Metastatic Pancreatic Carcinoma in the Ovary (tissue), 1 donor: ENCODE results near the genes FOXD4L1 and DDX18.

GRCh38 chr2:113219812-113220480 lies 46.2 kb downstream of the PSD4 start:
- PRO-cap = bidirectional peak, plus-strand start at chr2:113220190, minus-strand start at chr2:113220101

DNA sequence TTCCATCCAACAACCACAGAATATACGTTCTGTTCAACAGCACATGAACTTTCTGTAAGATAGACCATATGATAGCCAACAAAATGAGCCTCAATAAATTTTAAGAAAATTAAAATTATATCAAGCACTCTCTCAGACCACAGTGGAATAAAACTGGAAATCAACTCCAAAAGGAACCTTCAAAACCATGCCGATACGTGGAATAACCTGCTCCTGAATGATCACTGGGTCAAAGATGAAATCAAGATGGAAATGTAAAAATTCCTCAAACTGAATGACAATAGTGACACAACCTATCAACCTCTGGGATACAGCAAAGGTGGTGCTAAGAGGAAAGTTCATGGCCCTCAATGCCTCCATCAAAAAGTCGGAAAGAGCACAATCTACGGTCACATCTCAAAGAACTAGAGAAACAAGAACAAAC lies 8.4 kb upstream of the FOXD4L1 start:
- PRO-cap = no peak

GRCh38 chr2:113498284-113498941 lies at the start of gene FOXD4L1:
Gene FOXD4L1, plus strand, starts transcription at chr2:113498665.
- PRO-cap = no peak

GRCh38 chr2:113541032-113541701 lies 42.7 kb downstream of the FOXD4L1 start:
- PRO-cap = unidirectional peak, plus-strand start at chr2:113541471; unidirectional peak, plus-strand start at chr2:113541520

GRCh38 chr2:113877455-113877890 lies 12.4 kb upstream of the ACTR3 start:
- PRO-cap = no peak

GRCh38 chr2:113881707-113882031 lies 8.2 kb upstream of the ACTR3 start:
- PRO-cap = no peak

DNA sequence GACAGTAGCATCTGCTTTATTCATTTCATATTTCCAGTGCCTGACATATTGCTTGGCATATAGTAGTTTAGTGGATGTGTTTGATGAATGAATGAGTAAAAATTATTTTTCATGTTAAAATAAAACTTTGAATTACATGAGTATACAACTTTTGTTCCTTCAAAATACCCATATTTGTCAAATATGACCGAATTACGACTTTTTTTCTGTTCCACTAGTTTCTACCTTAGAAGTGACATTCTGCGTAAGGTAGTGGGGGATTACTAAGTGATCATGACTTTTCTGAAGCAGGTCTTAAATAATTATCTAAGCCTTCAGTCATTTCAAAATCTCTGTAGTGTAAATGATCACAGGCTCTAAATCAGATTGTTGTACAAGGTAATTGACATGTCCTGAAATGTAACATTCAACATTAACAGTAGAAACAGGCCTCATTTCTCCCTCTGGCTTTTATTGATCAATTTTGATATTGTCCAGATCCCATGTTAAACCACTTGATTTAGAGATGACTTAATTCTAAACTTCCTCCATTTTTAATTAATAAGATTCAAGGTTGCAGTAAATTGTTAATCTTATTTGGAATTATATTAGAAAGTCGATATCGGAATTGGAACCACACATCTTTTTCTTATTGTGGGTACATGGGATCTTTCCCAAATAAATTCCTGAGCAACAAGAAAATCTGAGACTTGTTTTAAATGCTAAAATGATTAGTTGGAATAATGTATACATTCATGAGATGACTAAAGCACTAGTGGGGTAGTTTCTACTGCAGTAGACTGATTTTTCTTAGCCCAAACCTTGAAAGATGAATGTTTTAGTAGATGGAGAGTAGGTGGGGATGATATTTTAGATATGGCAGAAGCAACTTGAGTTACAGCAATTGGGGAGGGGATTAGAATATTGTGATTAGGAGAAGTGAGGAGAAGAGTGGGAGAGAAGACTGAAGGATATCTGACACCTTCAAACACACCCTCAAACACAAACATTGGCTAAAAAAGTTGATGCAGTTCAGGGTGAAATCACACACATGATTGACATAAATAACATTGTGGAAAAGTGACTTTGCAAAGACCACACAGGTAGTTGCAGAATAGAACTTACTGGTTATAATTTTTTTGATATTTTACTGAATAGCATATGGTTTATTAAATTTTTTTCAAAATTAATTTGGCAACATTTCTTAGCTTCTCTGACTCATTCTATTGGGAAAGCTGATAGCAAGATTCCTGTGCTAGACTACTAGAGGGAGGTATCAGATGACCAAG lies 72.5 kb downstream of the ACTR3 start:
- PRO-cap = no peak

- PRO-cap = no peak
Observed at GRCh38 chr2:113978305-113978642, 88.4 kb downstream of the ACTR3 start.

- PRO-cap = no peak
Observed at GRCh38 chr2:114543279-114543677, 100.8 kb downstream of the DPP10 start.

DNA sequence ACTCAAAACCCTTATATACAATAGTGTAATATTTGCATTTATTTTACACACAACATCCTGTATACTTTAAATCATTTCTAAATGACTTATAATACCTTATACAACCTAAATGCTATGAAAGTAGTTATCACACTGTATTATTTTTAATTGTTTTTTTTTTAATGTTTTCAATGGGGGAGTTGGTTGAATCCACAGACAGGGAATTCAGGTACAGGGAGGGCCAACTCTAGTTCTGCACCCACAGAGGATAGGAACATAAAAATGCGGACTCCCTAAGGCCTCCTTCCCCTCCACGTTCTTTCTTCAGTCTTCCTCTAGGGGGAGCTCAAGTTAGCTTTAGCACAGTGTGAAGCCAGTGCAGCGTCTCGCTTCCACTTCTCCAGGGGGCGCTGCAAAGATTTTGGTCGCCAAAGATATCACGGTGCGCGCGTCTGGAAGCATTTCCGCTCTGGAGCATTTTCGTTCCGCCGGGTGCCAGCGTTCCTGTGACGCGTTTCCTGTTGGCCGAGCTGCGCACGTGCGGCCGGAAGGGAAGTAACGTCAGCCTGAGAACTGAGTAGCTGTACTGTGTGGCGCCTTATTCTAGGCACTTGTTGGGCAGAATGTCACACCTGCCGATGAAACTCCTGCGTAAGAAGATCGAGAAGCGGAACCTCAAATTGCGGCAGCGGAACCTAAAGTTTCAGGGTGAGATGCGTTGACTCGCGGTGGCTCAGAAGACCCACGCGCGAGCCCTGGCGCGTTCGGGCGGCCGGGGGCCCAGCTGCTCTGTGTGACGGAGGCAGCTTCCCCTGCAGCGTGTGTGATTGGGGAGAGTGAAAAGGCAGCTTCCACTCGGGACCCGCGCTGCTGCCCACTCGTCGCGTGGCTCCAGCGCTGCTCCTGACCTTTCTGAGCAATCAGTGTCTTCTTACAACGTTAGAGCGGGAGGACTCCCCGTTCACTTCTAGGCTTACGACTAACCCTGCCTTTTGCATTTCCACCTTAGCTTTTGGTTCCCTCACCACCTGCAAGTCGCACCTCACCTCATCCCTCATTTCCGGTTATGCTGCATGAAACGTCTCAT lies at the start of gene DDX18:
TSS of gene DDX18 (plus strand) at position 516 of the 1,066 bp plus-strand sequence.
- PRO-cap = unidirectional peak, plus-strand start at position 516 of the sequence

- PRO-cap = unidirectional peak, plus-strand start at chr2:118834804
Observed at GRCh38 chr2:118834403-118834912, 13.0 kb downstream of the EN1 start.

GRCh38 chr2:118857472-118857741 lies 10.0 kb upstream of the EN1 start:
- PRO-cap = no peak

DNA sequence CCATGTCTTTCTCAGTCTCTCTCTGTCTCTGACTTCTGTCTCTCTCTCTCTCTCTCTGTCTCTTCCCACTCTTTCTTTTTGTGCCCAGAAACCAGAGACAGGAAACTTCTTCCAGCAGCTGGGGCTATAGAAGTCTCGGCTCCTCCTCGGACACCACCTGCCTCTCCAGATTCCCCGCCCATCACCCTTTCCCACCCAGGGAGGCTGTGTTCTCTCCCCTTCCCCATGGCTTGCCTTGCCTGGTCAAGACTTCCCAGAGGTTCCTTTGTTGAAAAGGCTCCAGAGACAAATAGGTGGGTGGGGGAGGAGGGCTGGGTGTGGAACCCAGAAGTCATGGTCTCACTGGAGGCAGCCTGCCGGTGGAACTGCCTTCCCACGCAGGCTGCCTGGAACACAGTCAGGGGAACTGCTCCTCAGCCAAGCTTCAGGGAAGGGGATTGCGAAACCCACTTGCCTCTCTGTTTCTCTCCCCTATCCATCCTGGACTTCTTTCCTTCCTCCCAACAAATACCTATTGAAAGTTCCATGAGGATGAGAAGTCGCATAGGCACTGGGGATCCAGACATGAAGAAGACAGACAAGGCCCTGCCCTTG lies 31.5 kb downstream of the MARCO start:
- PRO-cap = no peak

DNA sequence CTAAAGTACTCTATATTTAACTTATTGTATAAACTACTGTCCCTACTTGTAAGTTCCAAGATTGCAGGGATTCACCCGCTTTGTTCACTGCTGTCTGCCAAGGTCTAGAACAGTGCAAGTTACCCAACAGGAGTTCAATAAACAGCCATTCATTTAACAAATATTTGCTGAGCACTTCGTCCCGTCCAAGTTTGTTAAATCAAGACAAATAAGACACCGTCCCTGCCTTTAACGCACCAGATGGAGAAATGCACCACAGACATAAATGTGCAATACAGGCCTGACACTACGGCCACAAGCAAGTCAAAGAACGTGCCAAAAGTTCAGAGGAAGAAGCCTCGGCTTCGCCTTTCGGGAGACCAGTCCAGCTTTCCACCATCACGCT lies 522 bp downstream of the C2orf76 start:
- PRO-cap = no peak

DNA sequence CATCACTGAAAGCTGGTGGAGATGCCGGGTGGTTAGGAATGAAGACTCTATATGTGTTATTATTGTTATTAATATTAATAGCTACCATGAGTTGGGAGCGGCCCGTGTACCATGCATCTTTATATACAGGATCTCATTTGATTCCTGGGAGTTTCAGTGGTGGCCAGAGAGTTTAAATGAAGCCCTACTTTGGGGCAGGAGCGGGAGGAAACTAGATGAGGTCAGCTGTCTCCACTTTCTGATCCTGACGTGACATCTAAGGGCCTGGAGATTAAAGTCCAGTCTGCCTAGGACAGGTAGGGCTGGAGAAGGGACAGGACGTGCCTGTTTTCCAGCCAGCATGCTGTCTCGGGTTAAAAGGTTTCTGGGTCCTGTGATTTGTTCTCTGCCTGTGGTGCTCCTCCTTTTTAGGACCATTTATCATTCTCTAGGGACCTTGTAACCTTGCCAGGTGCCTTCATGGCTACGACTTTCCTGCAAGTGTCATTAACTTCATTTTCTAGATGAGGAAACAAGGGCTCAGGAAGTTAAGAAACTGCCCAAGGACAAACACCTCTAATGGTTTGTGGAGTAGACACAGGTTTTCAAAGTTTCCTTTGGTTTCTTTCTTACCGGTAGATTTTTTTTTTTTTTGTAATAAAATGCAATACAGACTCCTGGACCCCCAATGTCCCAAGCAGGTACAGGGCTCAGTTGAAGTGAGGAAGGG lies 2.3 kb downstream of the TMEM37 start:
- PRO-cap = unidirectional peak, minus-strand start at position 246 of the sequence

- PRO-cap = no peak
Observed at GRCh38 chr2:119434976-119435750, 3.5 kb downstream of the TMEM37 start.

- PRO-cap = no peak
Observed at GRCh38 chr2:119487392-119488229, 36.7 kb downstream of the SCTR start.

DNA sequence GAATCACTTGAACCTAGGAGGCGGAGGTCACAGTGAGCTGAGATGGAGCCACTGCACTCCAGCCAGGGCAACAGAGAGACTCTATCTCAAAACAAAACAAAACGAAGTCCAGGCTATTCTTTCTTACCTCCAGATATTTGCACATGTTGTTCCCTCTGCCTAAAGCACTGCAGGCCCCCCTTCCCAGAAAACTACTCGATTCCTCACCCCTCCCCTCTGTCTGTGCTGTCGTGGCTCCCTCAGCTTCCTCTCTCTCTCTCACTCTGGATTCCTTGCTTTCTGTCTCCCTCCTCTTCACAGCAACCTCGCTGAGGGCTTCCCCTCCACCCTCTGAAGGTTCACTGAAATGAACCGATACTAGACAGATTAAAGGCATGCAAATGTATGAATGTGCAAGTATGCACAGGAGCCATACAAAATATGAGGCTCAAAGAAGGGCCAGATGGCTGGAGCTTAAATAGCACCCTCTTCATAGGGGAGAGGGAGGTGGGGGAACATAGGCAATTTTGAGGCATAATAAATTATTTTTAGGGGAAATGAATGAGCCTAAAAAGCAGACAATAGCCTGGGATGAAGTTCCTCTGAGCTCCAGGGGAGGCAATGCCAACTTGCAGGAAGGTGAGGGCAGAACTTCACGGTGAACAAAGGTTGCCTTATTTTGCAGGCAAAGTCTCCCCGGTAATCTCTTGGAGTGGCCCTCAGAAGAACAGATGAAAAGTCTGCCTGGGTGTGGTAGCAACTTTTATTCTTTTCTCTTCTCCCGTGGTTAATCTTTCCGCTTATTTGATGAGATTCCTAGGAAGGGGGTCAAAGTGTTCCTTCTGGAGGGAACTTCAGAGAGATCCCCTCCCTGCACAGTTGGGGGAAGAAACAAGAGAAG lies 18.7 kb downstream of the TMEM177 start:
- PRO-cap = no peak

DNA sequence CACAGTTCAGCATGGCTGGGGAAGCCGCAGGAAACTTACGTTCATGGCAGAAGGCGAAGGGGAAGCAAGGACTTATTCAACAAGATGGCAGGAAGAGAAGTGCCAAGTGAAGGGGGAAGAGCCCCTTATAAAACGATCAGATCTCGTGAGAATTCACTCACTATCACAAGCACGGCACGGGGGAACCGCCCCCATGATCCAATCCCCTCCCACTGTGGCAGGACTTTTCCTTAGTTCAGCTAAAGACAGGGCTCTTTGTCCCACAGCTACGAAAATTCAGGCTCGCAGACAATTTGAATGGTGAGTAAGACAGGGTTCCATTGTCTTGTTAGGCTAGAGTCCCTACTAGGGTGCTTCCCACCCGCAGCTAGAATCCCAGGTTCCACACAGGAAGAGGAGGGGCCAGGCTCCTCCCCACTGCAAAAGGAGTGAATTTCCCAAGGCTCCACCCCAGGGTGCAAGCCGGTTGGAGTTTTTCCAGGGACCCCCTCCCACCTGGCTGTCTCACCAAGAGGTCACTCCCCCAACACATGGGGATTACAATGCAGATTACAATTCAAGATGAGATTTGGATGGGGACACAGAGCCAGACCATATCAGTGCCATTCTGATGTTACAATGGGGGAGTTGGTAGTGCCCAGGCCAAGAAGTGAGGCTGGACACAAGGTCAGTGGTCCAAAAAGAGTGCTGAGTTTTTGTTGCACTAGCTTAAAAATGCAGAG lies 20.3 kb downstream of the TMEM177 start:
- PRO-cap = no peak

DNA sequence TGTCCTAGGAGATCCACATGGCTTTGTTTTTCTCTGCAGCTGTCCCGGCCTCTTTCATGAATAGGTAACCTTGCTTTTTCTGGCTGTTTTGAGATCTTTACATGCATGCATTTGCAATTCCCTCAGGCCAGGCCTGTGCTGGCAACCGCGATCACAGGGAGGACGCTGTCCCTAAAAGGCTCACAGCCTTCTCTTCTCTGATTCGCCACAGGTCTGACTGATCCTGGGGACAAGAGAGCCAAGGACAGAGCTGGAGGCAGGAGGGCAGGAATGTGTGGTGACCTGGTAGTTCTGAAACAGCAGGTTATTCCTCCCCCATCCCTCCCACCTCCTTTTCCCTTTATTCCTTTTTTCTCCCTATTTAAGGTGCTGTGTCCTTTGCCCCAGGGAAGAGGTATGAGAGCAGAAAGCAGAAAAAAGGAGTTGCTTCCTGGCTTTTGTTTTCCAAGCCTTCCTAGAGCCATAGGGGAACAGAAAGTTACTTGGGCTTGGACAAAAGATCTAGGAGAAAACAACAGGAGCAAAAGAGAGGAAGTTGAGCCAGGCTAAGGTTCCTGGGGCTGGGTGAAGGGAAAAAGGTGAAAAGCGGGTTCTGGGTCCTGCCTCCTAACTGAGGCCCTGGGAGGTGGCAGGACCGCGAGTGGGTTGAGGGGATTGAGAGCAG lies 21.9 kb downstream of the TMEM177 start:
- PRO-cap = no peak